ENCODE measurements around the genes IST1 and DHX38.

DNA sequence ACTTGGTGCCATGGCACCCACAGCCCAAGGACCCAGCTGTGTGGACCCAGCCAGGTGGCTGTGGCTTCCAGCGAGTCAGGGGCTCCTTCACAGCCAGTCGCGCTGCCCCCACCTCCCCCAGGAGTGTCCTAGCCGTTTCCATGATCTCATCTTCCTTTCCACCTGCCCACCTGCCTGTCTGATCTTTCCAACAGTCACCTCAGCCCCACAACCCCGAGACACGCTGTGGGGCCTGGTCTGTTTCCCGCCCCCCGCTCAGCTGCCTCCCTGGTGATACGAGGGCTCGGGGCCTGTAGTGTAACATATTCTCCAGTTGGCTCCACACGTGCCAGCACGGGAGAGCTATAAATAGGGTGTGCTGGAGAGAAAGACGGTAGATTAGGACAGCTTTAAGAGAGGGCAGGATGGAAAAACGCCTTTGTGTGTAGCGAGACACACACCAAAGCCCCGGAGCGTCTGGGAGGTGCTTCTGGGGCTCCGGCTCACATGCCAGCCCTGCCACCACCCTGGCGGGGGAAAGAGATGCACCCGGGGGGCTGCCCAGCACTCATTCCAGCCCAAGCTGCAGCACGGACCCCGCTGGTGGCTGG is 7.3 kb upstream of the MTSS2 start:
- RRBS, result 93% methylated on average over 3 of the region's 22 CpGs

DNA sequence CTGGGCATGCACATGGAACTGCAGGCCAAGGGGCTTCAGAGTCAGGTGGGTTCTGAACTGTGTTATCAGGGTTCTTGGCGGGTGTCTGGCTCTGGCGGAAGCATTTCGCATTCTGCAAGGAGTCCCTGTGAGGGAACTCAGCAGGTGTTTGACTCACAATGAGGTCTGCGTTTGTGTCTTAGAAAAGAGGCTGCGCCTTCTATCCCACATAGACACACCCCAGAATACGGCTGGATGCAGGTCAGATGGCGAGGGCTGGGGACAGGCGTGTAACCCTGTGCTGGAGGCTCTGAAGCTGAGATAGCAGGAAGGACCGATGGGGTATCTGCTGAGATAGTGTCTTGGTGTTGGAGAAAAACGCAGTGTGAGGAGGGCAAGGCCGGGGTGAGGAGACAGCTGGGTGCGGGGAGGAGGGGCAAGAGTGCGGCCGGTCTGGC is 22.6 kb upstream of the MTSS2 start:
- RRBS, result 70% methylated on average over 2 of the region's 14 CpGs

- RRBS, result 42% methylated on average over 2 of the region's 14 CpGs
These were observed 52.7 kb upstream of the MTSS2 start for GRCh38 chr16:70738384-70739105.

GRCh38 chr16:70740083-70740524 is 54.3 kb upstream of the MTSS2 start:
- RRBS, result no CpG with 5 or more reads among the region's 8 CpGs

GRCh38 chr16:70741087-70741810 is 55.4 kb upstream of the MTSS2 start:
- RRBS, result no CpG with 5 or more reads among the region's 13 CpGs

DNA sequence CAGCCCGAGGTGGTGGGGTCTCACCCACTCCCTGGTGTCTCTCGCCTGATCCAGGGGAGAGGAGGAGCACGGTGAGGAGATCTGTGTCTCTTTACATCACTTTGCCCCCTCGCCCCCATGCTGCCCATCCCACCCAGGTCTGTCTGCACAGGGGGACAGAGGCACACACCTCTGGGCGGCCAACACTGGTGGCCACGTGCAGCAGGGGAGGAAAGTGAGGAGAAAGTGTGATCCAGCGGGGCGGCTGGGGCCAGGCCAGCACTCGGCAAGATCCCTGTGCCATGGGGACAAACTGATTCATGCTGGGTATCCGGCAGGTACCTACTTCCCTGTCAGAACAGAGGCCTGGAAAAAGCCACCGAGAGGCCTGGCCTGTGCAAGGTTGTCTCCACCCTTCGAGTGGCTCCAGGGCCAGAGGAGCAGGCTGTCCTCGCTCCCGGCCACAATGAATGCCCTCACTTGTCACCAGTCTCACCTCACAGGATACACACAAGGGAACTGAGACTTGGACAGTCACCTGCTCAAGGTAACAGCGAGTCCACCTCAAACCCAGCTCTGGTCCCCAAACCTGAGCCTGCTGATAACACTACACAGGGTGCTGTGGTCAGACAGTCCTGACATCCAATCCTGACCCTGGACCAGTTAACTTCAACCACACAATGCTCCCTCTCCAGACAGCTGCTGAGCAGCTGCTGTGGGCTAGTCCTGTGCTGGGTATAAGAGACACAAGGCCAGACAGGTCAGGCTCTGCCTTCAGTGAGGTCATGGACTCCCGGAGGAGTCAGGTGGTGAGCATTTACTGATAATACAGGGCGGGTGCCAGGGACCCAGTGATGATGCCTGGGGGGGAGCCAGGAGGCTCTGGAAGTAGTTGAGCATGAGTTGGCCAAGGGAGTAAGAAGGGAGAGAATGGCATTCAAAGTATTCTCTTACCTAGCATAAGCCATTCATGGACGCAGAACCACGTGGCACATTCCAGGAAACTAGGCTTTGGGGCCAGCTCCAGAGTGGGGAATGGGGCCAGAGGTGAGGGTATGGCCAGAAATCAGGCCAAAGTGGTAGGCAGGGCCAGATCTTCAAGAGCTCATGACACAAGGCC is 53.0 kb downstream of the VAC14 start:
- RRBS, result no CpG with 5 or more reads among the region's 19 CpGs

GRCh38 chr16:71412656-71413134 is 29.2 kb downstream of the TLE7 start:
- RRBS, result no CpG with 5 or more reads among the region's 10 CpGs

DNA sequence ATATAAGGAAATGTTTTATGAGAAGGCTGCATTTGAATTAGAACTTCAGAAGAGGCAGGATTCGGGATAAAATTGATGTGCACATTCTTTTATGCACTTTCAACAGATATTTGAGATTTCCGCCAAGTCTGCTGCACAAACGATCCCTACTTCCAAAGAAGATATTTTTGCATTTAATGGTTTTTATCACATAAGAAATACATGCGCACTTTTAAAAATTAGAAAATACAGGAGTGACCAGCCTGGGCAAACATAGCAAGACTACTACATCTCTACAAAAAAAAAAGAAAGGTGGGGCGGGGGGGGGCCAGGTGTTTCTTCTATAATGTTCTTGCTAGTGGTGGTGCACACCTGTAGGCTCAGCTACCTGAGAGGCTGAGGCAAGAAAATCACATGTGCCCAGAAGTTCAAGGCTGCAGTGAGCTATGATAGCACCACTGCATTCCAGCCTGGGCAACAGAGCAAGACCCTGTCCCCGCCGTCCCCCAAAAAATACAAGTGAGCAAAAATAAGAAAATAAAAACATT is 10.8 kb upstream of the CHST4 start:
- RRBS, result no CpG with 5 or more reads among the region's 7 CpGs

- RRBS, result no CpG with 5 or more reads among the region's 5 CpGs
These were observed 8.2 kb upstream of the TAT start for GRCh38 chr16:71584774-71585738.

DNA sequence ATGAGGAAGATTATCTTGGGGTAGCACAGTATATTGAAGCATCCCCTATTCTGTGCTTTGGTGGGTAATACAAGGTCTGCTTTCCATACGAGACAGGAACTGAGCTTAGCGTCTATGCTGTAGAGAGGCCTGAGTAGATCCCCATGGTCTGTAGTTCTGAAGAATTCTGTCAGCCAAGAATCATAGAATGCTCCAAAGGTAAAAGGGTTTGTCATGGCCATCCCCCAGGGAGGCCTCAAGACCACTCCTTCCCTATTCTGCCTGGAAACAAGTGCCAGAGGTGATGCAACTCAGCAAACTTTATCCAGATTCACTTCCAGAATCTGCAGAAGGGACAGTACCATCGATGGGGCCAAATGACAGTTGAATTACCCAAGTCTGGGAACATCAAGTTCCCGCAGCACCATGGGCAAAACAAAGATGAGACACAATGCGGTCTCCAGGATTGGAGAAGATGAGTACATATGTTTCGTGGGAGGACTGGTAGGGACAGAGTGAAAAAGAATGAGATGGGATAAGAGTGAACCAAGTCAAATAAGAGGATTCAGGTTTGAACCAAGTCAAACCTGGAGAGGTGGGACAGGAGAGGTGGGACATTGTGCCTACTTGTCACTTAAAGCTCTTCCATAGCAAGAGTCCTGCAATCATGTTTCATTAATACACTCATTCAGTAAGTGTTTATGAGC is 13.7 kb upstream of the TAT start:
- RRBS, result no CpG with 5 or more reads among the region's 6 CpGs

GRCh38 chr16:71723417-71724673 is 656 bp downstream of the PHLPP2 start:
- RRBS, result 3% methylated on average over 33 of the region's 131 CpGs

DNA sequence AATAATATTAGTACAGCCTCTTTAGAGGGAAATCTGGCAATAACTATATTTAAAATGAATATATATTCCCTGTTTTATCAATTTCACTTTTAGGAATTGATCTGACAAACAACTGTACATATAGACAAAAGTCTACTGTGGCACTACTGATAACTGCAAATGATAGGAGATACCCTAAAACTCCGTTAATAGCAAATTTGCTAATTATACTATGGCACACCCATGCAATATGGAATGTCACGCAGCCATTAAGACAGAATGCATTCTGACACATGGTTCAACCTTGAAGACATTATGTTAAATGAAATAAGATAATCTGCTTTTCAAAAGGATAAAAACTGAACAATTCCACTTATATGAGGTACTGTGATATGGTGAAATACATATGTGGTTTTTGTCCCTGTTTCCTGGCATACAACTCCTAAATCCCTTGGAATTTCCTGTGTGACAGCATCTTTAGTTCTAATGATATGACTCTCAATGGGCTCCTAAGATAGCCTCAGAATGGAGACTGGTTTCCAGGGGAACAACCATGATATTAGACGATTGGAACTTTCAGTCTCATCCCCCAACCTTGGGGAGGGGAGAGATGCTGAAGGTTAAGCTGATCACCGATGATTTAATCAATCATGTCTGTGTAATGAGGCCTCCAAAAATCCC is 37.6 kb upstream of the PHLPP2 start:
- RRBS, result no CpG with 5 or more reads among the region's 4 CpGs

DNA sequence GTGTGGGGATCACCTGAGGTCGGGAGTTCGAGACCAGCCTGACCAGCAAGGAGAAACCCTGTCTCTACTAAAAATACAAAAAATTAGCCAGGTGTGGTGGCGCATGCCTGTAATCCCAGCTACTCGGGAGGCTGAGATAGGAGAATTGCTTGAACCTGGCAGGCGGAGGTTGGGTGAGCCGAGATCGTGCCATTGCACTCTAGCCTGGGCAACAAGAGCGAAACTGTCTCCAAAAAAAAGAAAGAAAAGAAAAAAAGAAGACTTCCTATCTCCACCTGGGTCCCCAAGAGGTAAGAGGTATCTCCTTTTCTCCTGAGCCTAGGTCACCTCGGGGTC is 505 bp upstream of the ATXN1L start:
- RRBS, result no CpG with 5 or more reads among the region's 9 CpGs

DNA sequence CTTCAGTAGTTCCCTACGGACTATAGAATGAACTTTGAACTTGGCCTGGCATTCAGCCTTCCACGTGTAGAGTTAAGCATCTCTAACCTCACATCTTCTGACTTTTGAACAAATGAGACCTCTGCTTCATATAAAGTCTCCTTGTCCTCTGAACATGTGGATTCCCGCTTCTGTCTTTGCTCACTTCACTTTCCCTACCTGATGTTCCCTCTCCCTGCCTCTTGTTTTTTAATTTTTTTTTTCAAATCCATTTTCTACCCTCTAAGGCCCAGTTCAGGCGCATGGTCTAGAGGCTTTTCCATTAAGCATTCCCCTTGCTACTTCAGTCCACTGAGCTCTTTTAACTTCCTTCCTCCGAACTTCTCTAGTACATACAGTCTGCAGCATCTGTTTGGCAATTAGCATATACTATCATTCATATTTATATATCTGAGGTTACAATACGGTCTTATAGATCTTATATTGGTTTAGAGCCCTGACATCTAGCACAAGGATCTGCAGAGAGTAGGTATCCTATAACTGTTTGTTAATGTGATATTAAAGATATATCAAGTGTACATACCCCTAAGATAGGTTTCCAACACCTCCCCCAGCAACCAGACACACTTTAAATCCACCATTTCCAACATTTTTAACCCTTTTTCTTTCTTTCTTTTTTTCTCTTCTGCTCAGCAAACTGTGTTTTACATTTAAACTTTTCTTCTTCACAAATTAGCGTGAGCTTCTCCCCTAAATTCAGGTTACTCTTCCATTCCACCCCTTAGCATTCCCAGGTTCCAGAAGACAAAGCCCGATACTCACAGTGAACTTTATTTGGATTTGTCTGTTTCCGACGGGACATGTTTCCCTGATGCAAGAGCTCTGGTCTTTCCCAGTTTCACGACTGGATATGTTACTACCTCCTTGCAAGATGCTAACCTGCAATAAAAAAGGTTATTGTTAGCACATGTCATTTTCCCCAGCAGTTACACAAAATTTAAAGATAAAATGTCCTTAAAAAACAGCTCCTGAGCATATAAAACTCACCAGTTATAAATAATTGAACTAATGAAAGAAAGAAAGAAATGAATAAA is 4.5 kb downstream of the ZNF821 start:
- RRBS, result no CpG with 5 or more reads among the region's 11 CpGs

GRCh38 chr16:71894003-71894863 is 1.1 kb upstream of the IST1 start:
- RRBS, result no CpG with 5 or more reads among the region's 33 CpGs

- RRBS, result 2% methylated on average over 9 of the region's 67 CpGs
These were observed at the start of gene IST1 for GRCh38 chr16:71894864-71895648. Gene IST1, plus strand, starts transcription at chr16:71895531.

DNA sequence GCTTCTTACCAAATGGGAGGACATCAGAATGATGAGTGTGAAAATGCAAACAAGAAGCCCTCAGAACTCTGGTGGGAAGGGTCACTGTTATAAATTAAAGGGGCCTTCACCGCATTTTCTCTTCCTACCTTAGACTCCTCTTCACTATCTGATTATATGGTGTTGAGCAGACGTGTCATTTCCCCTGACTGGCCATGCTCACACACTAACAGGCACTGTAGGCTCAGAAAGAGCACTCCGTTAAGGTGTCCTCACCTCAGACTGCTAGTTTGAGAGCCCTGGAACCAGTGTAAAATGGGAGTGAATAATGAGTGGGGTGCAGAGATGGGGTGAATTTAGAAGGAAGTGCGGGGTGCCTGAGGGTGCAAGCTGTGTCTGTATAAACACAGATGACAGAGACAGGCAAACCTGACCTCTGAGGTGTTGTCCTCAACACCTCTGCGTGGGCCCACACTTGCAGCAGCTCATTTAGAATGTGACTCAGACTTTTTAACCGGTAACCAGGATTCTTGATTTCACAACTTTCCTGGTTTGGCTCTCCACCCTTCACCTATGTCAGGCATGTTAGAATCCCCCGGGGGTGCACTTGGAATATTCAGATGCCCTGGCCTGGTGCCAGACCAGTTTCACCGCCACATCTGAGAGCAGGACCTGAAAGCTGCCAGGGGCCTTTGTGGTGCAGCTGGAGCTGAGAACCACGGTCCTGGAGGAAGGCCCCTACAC is 4.6 kb downstream of the DHODH start:
- RRBS, result 53% methylated on average over 2 of the region's 9 CpGs

GRCh38 chr16:72015093-72016189 is 6.9 kb downstream of the DHODH start:
- RRBS, result no CpG with 5 or more reads among the region's 12 CpGs

GRCh38 chr16:72093730-72094931 is at the start of gene DHX38:
Gene DHX38, plus strand, starts transcription at chr16:72093847.
- RRBS, result no CpG with 5 or more reads among the region's 38 CpGs